Mesenchymal stem cell of Wharton's jelly (primary cell): ENCODE measurements around the genes DHRS3, PRAMEF12 and PRAMEF4.

- CAGE, long polyA plus RNA = no peak
These were observed 8.1 kb downstream of the MTHFR start for GRCh38 chr1:11797195-11798572.

GRCh38 chr1:11802469-11802954, 3.3 kb downstream of the MTHFR start:
- CAGE, long polyA plus RNA = no peak

DNA sequence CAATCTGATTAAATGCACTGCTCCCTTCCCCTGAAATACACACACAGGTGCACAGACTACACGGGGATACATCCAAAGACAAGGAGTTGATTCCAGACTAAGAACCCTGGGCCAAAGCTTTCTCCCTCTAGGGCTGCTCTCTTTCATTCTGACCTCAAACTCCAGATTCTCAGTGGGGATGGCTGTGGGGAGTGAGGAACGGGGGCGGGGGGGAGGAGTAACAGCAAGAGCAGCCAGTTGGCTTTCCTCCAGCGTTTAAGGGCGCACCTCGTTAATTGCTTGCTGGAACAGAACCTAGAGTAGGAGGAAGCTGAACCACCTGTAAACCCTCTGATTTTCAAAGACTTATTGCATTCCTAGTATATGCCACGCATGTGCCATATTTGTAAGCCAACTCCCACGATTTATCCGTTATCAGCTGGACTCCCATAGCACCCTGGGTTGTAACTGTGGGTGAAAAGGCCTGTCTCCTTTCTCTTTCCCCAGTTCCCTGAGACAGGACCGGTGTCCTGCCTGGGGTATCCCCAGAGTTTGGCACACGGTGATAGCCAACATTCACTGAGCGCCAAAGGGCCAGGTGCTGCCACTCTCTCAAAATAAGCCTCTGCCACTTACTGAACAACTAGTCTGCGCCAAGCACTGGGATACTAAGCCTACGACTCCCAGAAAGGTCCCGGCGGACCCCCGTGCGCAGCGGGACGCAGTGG, 879 bp downstream of the MTHFR start:
- CAGE, long polyA plus RNA = no peak

DNA sequence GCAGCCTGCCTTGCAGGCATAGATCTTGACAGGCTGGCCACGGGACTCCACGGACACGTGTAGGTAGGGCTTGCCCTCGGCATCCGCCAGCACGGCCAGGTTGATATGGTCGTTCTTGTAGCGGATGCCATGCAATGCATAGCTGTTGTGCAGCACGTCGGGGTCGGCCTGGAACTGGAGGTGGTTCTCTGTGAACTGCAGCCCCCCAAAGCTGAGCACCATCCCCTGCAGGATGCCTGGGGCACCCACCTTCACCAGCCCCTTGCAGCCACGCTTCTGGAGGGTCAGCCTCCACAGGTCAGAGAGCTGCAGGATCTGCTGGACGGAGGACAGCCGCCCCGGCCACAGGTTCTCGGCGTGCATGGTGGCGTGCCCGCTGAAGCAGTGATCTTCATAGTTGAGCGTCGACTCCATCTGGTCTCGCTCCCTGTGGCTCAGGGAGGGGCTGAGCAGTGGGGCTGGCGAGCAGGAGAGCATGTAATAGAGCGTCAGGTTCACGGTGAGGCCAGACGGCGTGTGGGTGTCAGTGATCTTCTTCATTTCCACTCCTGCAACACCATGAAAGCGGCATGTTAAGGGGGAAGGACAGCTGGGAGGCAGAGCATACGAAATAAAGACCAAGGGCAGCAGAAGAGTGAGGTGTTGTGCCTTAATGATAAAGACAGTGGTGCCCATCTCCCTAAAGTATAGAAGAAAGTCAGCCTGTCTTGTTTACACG, 3.1 kb downstream of the KIAA2013 start:
- CAGE, long polyA plus RNA = no peak

- CAGE, long polyA plus RNA = no peak
These were observed 662 bp downstream of the TNFRSF1B start for GRCh38 chr1:12167140-12168166.

- CAGE, long polyA plus RNA = no peak
These were observed 5.6 kb downstream of the TNFRSF1B start for GRCh38 chr1:12172412-12172855.

GRCh38 chr1:12187621-12188573, 21.1 kb downstream of the TNFRSF1B start:
- CAGE, long polyA plus RNA = no peak

DNA sequence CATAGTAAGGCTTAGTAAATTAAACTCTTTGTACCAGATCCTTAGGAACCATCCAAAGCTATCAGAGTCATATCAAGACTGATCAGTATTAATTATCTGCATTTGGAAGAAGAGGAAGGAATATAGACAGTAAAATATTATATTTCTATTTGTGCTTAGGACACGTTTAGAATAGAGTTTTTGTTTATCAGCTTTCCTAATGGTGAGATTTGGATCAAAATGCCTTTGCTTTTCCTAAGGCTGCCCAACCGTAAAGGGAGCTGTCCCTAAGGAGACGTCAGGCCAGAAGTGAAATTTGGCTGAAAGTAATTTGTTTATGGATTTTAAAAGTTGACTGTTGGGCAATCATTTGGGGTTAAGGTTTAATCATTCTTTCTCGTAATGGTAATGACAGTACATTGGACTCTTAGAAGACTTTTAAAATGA, 160.5 kb downstream of the DHRS3 start:
- CAGE, long polyA plus RNA = no peak

DNA sequence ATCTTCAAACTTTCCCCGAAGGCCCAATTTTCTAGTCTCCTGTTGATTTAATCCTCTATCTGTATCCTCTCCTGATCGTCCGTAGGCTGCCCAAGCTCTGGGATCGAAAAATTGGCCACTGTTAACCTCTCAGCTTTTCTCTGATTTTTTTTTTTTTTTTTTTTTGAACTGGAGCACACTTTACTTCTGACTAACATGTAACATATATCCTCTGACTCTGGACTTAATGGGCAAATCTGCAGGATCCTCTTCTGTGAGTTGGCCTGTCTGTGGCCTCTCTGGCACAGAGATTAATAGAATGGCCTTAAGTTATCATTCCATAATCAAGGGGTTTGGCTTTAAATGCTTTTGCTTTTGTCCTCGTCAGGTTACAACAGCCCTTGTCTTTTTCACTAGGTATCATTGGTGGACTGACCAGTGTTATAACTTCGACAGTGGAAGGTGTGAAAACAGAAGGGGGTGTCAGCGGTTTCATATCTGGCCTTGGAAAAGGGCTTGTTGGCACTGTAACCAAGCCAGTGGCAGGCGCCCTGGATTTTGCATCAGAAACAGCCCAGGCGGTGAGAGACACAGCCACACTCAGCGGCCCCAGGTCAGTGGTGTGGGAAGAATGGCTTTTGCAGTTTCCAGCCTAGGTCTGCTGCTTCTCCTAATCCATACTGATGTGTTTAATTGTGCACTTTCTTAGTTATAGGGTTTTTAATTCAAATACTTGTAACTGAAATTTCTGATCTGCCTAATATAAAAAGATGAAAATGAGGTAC, 158.0 kb downstream of the DHRS3 start:
- CAGE, long polyA plus RNA = no peak

DNA sequence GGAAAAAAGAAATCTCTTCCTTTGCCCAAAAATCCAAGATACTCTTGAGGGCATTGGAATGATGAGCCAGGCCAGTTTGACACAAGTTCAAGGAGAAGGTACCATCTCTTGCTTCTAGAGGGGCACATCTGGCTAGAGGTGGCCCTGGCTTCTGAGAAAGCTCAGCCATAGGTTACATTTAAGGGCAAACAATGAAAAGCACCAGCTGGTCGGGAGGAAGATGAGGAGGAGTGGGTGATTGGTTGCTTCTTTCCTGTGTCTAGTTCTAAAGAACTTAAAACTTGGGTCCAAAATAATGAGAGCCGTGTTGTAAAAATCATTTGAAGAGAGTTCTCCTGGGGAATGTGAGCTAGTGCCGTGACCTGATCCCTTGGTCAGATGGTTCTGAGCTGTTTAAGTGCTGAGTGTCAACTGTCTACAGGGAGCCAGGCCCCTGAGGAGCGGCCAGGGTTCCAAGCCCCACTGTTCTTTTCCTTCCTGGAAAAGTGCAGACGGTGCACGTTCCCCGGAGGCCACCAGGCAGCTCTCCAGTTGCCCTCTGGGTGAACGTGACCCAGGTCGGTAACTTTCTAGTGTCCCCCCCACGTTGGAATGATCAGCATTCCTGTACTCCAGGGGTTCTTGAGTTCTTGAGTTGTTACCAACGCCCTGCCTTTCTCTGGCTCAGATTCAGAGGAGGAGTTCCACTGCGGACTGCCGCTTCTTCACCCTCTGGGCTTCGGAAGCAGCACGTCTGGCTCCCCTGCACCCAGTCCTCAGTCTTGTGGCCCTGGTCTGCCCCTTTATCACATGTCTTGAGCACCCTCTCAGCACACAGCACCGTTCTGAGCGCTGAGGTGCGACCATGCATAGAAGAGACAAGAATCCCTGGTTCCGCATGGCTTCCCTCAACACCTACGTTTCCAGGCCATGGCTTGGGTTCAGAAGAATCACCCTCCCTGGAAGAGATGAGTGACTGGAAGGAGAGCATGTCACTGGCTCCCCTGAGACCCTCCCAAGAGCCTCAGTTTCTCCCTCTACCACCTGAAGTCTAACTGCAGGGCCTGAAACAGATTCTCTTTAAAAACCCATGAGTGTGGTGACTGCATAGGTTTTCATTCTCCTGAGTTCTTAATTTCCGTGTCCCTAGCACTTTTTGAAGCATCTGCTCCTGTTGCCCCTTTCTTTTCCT, 131.6 kb downstream of the DHRS3 start:
- CAGE, long polyA plus RNA = no peak

DNA sequence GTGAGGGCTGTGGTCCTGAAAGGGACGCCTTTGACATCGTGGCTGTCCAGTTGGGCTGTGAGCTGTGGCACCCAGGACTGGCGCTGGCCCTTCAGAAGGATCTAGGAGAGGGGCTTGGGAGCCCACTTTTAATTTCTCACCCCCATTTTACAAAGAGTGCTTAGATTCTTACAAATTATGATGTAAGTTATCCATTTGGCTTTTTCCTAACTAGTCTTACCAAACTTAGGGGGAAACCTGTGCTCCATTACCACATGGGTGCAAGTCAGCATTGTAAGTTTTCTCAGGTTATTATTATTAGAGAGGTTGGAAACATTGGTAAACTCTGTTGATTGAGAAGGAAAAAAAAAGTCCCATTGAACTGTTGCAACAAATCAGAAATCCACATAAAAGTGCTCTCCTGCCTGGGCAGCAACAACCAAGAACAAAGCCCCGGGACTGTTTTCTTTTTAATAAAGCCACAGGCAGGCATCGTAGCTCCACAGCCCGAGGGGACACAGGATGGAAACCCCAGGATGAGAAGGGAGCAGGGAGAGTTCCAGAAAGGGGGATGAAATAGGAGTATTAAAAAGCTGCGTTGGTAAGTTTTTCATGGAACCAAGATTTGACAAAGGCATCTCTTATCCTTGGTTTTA, 108.3 kb downstream of the DHRS3 start:
- CAGE, long polyA plus RNA = no peak

GRCh38 chr1:12512155-12512500, 105.9 kb downstream of the DHRS3 start:
- CAGE, long polyA plus RNA = no peak

DNA sequence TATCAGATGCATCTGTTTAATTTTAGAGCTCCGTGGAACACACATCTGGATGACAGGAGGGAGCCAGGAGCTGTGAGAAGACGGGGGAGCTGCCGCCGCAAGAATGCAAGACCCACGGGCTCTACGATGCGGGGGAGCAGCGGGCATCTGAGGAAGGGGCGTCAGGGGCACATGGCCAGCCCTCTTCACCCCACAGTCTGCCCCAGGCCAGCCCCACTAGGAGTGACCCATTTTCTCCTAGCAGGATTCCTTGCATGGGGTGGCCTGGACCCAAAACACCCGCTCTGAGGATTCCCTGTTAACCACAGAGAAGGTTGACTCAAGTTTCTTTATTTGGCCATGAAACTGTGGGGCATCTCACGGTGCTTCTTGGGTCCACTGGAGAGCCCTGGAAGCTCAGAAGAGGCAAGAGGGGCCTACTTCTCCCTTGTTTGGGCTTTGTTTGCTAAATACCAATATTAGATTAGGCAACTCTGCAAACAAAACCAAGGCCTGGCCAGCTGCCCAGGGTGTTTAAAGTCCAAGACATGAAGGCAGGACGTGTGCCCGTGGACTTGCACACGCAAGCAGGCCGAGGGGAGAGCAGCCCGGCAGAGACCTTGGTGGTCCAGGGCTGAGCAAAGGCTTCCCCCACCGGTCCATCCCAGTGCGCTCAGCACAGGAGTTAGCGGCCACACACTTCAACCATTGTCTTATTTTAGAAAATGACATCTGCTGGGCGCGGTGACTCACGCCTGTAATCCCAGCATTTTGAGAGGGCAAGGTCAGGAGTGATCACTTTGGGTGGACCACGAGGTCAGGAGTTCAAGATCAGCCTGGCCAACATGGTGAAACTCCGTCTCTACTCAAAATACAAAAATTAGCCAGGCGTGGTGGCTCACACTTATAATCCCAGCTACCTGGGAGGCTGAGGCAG, 89.7 kb downstream of the DHRS3 start:
- CAGE, long polyA plus RNA = no peak

GRCh38 chr1:12552922-12553652, 64.9 kb downstream of the DHRS3 start:
- CAGE, long polyA plus RNA = no peak

DNA sequence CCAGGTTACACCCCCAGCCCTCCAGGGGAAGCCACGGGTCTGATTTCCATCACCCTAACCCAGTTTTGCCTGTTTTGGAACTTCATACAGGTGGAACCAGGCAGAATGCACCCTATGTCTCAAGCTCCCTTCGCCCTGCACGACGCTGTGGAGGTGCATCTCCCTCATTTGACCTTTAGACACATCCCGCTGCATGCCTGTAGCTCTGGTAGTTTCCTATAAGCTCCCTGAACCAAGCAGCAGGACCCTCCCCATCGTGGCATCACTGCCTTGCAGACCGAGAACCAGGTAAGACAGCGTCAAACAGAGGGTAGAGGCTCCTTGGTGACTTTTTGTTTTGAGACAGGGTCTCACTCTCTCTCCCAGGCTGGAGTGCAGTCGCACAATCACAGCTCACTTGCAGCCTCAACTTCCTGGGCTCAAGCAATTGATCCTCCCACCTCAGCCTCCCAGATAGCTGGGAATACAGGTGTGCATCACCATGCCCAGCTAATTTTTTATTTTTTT, 40.0 kb downstream of the DHRS3 start:
- CAGE, long polyA plus RNA = no peak

GRCh38 chr1:12601622-12602707, 16.0 kb downstream of the DHRS3 start:
- CAGE, long polyA plus RNA = no peak

DNA sequence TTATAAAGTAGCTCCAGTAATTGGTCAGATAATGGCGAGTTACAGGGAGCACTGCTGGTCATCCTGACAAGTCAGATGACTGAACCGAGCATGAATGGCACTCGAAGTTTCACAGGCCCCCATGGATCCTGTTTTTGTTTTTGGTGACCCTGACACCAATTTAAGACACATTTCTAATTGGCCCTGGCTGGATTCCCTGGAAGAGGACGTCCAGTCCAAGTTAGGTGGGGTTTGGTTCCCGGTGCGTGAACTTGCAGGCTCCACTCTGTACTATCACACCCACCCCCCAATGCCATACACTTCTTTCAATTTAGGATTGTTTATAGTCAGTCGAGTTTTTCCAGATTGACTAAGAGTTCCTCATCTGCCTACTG, 2.8 kb downstream of the DHRS3 start:
- CAGE, long polyA plus RNA = no peak

GRCh38 chr1:12617838-12618955, at the start of gene DHRS3:
Gene DHRS3 (minus strand): TSS chr1:12618210.
- CAGE, long polyA plus RNA = start-site peak on the minus strand at chr1:12618177-12618265, 283 and 817 reads in 2 replicates

DNA sequence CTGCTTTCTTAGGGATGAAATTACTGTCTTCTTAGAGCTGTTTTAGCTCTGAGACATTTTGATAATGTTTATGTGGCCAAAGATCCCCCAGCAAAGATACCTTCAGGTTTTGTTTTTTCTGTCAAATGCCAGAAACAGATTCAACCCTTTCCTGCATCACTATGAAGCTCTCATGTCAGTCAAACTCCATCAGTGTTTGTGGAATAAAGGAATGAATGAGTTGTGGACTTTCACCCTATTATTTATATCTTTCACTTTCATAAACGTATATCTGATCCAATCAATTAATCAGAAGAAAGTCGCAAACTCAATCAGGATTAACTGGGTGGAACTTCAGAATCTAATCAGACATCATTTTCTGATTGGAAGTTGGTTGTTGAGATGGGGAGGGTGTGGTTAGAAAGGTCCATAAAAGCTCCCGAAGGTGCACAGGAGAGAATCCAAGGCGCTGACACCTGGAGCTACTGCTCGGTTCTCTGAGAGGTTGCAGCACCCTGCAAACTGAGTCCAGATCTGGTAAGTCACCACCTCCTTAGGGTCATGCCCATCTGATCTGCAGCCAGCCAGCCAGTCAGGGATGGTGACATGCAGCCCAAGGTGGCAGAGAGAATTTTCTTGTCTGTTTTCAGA, at the start of gene PRAMEF12:
Gene PRAMEF12, plus strand, starts transcription at position 438 of the 630 bp plus-strand sequence.
- CAGE, long polyA plus RNA = no peak

- CAGE, long polyA plus RNA = no peak
These were observed at the start of gene PRAMEF4 for GRCh38 chr1:12885934-12886423. Gene PRAMEF4 (minus strand): TSS chr1:12886201.